Pericardium fibroblast (primary cell): Measurements from ENCODE around the gene MRPL30.

DNA sequence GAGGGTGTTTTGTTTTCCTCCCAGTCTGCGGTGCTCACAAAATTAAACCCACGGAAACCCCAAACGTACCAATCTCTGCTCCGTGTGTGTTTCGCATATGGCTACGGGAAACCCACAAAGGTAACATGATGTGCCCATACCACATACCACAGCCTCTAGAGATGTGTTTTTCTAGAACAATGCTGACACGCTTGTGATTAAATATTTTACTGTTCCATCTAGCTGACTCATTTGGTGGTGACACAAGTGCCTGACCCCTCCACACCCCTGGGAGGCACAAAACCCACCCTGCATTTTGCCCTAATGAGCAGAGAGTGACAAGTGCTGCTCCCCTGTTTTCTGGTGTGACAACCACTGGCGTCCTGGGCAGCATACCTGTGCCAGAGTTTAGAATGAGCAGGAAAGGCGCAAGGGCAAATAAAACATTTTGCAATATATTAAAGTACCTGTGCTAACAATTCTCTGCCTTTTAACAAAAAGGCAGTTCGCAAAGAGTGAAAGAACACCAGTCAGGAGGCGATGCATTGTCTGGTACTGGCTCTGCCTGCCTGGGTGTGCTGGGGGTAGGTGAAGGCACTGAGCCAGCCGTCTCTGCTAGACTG, 24.2 kb downstream of the CRACDL start:
- RAMPAGE, long total RNA, result no peak

DNA sequence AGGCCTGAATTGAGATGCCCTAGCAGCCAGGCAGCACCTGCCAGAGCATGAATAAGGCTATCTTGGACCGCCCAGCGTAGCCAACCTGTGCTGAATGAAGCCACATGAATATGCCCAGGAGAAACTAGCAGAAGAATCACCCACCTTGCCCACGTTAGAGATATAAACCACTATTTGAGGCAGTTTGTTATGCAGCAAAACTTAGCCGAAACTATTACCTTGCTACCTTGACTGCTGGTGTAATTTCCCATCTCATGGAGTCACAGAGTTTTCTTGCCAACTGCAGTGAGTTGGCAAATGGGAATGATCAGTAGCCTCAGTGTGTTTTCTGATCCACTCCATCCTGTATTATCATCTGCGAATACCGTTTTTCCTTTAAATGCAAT, 676 bp downstream of the TSGA10 start:
- RAMPAGE, long total RNA, result no peak

DNA sequence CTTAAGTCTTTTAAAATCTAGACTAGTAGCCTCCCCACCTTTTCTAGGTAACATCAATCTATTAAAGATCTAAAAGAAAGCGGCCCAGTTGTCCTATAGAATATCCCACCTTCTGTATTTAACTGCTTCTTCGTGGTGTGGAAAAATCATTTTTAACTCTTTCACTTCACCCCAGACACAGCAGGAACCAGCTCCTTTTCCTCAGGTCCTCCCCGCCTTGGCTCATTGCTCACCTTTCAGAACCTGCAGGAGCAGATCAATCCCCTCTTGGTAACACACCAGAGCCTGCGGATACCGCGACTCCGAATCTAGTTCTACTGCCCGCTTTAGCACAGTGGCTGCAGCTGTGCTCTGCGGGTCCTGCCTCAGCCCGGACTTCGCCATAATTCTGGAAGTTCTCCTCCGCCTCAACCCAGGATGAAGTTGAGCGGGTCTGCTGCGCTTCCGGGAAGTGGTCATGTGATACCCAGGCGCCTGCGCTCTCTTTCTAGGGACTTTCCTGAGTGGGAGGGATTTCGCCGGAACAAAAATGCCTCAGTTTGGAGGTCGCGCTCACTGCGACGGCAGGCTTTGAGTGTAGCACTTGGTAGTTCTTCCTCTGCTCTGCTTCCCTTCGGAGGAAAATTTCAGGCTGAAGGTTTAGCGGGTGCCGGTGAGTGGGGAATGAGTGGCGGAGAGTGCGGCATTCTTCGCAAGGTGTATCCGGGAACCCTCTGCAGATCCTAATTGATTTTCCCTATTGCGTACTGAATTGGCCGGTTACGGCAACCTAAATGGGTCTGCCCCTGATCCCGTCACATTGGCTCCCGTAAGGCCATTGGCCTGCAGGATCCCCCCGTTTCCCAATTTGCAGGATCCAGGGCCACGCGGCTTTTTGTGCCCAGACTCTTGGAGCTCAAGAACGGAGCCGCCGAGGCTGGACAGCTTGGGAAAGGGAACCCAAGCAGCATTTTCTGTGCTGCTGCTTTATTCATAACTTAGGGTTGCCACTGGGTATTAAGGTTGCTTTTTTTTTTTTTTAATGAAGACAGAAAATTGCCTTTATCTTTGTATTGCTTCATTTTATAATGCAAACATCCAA, at the start of gene MRPL30:
MRPL30 (plus strand) TSS at position 587 of the 1,081 bp plus-strand sequence.
- RAMPAGE, long total RNA, result start-site peak on the minus strand centred at position 415 of the sequence, 52 bp wide, 1,657 and 939 reads in 2 replicates; start-site peak on the plus strand centred at position 611 of the sequence, 39 bp wide, 951 and 34 reads in 2 replicates

DNA sequence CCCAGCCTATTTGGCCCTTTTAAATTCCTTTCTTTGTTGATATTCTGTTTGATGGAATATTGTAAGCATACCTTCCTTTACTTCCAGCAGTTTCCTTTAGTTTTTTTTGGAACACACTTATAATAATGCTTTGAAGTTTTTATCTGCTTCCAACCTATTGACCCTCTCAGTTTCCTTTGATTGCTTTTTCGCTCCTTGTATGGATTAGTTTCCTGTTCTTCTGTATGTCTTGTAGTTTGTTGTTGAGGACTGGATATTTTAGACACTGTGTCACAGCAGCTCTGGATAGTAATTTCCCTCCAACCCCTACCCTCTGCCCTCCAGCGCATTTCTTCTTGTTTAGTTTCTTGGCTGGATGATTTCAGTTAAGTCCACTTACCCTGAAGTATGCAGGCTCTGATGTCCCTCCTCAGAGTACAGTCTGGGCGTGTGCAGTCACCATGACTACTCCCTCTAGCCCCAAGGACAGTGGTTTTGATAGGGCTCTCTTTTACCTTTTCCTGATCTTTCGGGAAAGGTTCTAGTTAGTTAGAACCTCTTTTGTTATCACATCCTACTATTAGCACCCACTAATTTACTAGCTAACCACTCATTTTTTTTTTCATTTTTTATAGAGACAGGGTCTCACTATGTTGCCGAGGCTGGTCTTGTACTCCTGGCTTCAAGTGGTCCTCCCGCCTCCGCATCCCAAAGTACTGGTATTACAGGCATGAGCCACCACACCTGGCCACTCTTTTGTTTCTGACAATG, 16.2 kb upstream of the LYG1 start:
- RAMPAGE, long total RNA, result no peak

- RAMPAGE, long total RNA, result no peak
These were observed 14.5 kb downstream of the REV1 start for GRCh38 chr2:99475126-99475903.

DNA sequence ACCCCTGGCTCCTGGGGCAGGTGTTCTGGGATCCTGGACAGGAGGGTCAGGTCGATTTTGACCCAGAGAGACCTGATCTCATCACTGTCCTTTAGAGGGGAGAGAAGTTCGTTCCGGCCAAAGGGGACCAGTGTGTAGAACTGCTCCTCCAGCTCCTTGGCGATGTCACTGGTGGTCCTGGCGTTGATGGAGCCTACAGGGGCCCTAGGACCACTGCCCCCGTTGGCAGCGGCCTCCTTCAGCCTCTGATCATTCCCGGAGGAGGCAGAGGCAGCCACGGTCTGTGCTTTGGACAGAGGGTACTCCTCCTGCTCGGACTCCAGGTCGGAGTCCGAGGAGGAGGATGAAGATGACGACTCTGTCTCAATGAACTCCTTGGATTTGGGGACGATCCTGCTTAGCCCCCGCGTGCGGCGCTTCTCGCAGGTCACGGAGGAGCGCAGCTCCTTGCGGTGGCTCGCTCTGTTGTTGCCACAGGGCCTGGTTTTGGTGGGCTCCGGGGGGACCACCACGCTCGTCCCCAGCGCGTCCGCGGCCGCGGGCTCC, 103.6 kb upstream of the REV1 start:
- RAMPAGE, long total RNA, result no peak

DNA sequence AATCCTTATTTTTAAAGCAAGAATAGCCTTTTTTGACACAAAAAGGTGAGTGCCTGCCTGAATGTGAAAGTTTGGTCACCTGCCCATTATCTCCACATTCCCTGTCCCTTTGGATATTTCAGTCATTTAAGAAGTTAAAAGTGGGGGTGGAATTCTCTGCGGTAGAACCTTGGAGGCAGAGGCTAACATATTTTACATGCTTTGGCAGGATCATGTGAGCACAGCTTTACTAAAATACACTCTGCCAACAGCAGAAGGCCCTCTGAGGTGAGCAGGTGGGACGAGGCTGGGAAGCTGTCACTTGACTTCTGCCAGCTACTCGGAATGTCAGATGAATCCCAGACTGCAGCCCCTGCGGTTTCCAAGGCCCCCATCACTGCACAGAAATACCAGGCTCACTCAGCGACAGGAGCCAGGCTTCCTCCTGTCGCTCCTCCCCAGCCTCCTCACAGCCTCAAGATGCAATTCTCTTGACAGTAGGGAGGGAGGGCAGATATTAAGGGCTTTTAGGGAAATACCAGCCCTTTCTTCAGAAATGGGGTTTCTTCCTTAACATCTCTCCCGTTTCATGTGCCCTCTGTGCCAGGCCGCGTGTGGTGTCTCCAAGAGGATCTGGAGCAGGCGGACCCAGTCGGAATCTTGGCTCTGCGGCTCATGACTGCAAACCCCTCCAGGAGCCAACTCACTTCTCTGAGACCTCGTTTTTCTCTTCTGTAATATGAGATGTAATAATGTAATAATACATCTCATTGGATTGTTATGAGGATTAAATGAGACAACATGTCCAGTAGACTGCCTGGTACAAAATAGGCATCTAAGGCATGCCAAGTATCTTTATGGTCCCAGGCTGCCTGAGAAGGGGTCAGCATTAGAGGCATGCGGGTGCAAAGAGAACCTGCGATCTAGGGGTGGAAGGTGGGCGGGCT, 221.1 kb upstream of the REV1 start:
- RAMPAGE, long total RNA, result no peak

- RAMPAGE, long total RNA, result no peak
These were observed 326.1 kb upstream of the REV1 start for GRCh38 chr2:99815641-99816522.

- RAMPAGE, long total RNA, result no peak
These were observed 145.5 kb downstream of the AFF3 start for GRCh38 chr2:99996880-99997295.

DNA sequence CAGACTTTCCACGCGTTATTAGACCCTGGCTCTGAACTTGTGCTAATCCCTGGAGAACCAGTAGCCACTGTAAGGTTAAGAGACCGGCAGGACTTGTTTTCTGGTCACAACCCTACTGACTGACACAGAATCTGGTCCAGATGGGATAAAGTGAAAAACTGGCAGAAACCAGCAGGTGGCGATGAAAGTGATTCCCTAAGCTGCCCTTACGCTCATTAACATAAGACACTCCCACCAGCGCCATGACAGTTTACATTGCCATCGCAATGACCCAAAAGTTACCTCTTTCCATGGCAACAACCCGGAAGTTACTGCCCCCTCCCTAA, 35.6 kb upstream of the AFF3 start:
- RAMPAGE, long total RNA, result no peak

DNA sequence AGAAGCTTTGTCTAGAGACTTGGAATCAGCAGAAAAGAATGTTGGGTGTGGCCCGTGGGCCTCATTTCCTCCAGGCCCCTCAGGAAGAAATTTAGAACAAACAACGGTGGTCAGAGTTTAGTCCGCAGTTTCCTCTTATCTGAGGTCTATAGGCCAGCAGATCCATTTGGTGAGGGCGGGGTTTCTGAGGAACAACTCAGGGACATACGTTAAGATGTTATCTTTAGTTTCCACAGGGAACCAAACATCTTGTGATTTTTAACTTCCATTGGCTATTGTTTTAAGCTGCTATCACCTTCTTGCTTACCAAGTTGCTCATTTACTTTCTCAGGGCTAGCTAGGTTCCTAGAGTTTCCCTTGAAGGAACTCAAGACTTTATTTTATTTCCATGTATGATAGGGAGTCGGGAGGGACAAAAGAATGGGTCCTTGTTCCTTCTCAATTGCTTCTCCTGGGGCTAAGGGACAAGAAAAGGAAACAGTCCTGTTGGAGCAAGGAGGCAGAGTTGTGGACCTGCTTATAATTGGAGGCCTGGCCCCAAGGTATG, 51.1 kb upstream of the AFF3 start:
- RAMPAGE, long total RNA, result no peak

DNA sequence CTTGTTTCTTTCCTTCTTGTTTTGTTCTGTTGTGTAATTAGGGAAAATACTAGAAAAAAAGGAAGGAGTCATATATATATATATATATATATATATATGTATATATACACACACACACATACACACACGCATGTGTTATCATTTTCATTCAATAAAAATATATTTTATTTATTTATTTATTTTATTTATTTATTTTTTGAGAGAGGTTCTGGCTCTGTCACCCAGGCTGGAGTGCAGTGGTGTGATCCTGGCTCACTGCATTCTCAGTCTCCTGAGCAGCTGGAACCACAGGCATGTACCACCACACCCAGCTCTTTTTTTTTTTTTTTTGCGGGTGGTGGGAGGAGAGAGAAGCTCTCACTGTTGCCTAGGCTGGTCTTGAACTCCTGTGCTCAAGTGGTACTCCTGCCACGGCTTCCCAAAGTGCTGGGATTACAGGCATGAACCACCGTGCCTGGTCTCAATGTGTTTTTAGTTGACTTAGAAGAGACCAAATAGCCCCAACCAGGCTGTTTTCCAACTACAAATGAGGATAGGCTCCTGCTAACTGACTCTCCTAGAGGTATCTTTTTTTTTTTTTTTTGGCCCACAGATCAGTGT, 80.6 kb downstream of the PDCL3 start:
- RAMPAGE, long total RNA, result no peak

DNA sequence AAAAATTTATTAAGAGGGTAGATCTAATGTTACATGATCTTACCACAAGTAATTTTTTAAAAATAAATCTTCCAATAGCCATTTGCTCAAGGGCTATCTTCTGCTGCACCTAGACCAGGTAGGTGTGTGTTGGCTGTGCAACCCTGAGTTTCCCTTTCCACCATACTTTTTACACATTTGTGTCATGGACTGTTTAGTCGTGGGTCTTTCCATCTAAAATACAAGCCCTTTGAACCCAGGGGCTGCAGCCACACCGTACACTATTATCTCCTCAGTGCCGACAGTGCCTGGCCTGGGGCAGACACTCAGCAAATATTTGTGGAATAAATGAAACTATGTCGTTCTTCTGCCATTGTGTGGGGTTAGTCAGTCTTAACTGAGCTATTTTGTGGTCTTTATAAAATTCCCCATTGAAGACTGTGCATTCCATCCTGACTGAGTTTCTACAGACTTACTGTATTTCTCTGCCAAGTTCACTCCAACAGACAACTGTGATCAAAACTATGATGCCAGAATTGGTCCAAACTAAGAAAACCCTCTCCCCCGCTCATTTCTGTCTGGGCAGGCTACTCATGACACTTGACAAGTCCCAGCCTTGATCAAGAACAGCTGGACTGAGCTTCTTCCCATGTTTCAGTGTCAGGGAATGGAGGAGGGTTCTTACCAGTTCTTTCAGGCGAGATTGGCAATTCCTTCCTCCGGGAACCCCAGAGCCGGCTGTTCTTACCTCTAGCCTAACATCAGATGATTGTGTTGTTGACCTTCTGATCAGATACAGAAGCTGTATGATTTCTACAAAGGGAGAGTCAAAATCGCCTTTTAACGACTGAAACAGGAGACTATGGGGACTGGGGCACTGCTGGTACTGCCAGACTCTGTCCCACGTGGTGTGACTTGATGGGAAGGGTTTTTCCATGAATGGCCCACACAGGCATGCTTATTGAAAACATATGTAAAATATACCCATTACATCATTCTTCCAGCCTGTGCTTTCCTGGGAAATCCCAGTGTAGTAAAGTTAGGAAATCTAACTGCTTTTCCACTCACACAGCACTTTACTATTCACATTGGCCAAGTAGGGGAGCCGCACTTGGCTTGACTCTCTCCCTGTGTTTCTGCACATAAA, 77.4 kb upstream of the NPAS2 start:
- RAMPAGE, long total RNA, result no peak

DNA sequence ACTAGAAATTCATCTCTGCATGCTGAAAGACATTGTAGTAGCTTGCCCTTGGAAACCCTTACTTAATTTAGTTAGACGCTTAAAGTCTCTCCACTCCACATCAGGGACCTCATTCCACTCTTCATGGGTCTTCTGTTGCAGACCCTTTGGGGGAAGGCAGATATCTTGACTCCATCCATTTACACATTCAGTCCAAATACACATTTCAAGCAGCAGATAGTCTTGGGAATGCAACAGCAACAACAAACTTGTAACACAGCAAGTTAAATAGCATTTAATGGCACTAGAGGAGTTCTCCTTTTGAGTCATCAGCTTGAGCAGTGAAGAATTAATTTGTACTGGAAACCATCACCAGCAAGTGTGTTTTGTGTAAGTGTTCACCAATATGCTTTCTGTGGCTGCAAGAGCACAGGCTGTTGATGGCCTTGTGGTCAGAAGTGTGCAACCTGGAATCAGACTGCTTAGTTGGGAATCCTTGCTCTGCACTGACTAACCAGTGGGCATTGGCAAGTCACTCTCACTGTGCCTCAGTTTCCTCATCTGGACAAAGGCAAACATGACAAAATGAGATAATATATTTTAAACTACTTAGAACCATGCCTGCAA, 51.9 kb downstream of the NPAS2 start:
- RAMPAGE, long total RNA, result no peak

- RAMPAGE, long total RNA, result no peak
These were observed 66.6 kb upstream of the RPL31 start for GRCh38 chr2:100935359-100936013.

GRCh38 chr2:100940866-100941758, 61.0 kb upstream of the RPL31 start:
- RAMPAGE, long total RNA, result no peak

- RAMPAGE, long total RNA, result no peak
These were observed 45.2 kb downstream of the RPL31 start for GRCh38 chr2:101047209-101047750.

GRCh38 chr2:101080087-101081074, 70.8 kb downstream of the TBC1D8 start:
- RAMPAGE, long total RNA, result no peak

- RAMPAGE, long total RNA, result no peak
These were observed 502 bp downstream of the CNOT11 start for GRCh38 chr2:101253075-101253700.

GRCh38 chr2:101253701-101253780, 855 bp downstream of the CNOT11 start:
- RAMPAGE, long total RNA, result no peak